Bronchus (tissue), 1 donor: ENCODE data around the gene ACYP1.

- PRO-cap: unidirectional peak, minus-strand start at chr14:74398786
These were observed 27.4 kb downstream of the SYNDIG1L start for GRCh38 chr14:74398694-74398900.

- PRO-cap: no peak
These were observed 23.2 kb downstream of the SYNDIG1L start for GRCh38 chr14:74402726-74403306.

DNA sequence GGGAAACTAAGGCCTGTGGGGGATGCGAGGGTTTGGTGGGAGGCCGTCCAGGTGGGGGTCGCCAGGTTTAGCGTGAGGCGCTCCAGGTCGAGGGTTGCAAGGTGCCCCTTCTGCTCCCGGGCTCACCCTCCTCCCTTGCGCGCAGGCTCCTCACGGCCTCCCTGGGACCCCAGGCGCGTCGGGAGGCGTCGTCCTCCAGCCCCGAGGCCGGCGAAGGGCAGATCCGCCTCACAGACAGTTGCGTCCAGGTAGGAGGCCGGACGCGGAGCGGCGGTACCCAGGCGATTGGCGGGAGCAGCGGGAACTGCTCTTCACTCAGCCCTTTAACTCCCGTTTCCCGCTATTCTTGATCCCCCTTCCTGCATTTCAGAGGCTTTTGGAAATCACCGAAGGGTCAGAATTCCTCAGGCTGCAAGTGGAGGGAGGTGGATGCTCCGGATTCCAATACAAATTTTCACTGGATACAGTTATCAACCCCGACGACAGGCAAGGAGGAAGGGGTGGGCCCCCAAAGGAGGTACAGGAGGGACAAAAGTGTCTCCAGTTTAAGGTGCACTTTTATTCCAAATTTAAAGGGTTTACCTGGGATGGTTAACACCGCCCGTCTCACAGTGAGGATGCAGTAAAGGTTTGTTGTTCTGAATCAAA lies 464 bp downstream of the ISCA2 start:
- PRO-cap: no peak

DNA sequence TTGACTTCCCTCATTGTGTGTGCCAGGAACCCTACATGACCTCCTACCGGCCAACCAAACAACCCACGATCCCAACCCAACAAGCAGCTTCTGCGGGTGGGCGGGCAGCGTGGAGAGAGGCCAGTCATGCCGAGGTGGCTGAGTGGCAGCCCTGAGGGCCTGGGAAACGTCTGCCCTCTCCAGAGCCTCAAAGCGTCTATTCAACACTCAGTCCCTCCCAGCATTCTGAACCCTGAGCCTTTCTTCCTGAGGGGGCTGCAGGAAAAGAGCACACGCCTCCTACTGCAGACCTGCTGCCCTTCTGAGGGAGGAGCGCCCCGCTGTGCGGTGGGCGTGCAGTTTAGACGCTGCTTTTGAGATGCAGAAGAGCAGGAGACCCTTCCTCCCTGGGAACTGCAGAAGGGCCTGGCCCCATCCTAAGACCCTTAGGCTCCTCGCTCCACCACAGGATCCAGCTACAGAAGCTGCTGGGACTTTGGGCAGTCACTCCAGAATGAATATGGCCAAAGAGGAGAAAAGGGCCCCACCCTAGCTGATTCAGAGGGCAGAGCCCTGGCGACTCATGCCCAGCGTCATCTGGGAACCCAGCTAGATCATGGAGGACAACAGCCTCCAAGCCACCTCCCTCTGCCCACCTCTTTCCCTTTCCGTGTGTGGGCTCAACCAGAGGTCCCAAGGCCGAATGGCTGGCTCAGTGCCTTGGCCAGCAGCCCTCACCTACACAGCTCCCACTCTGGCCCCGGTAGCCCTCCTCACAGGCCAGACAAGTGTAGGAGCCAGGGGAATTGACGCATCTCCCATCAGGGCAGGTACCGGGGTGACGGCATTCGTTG lies 17.2 kb downstream of the ISCA2 start:
- PRO-cap: no peak

GRCh38 chr14:74570261-74570669 lies 41.8 kb downstream of the LTBP2 start:
- PRO-cap: no peak

DNA sequence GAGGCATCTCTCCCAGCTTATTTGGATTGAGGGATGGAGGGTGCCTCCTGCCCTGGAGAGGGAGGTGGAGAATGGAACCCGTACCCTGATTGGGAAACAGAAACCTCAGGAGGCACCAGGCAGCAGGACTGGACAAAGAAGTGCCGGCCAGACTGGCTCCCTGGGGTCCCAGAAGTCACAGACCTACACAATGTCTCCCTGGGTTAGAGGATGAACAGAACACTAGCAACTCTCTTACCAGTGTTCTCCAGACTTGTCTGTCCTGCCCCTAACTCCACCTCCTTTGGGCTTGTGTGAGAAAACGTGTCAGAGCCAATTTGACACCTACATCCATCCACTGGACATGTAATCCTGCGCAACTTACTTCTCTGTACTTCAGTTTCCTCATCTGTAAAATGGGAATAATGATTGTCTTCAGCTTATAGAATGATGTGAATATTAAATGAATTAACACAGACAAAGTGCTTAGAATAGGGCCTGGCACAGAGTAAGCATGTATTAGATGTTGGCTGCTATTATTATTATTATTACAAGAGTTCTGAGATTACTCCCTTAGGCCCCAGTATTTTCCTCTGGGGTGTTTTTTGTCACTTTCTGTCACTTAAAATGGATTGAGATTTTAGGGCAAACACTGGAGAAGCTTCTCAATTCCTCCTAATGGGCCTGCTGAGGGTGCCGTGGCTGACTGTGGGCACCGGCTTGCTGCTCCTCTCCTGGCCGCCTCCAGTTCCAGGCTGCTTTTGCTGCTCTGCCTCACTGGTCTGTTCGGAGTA lies 40.9 kb upstream of the LTBP2 start:
- PRO-cap: no peak

DNA sequence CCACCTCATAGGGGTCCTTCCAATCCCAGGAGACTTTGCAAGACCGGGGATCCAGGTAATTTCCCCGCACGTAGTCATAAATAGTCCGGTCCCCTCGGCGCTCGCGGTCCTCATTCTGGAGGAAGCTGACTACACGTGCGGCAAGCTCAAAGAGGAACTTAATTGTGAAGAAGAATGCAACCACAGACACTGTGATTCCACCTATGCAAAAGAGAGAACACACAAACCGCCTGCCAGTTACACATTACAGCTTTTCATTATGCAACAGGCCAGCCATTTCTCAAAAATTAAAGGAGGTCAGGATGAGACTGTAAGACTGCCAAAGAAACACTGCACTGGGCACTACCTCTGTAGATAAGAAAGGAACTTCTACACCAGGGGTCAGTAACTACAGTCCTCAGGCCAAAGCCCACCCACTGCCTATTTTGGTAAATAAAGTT lies 28.4 kb downstream of the AREL1 start:
- PRO-cap: no peak

DNA sequence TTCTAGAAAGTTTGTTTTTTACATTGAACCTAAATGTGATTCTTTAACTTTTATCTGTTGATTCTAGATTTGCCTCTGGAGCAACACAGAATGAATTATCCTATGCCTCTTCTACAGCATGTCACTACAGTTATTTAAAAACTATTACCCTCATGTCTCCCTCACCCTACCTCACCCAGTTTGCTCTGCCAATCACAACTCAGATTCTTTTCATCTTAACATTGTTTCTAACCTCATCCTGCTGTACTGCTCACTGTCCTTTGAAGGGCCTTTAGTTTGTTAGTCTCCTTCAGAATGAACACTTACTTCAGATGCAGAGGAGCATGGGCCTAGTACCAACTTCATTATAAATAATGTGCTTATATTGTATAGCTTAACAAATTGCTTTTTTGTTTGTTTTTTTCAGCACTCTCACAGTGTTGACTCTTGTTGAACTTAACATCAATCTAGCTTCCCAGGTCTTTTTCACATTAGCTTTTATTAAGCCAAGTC lies 21.6 kb downstream of the YLPM1 start:
- PRO-cap: no peak

DNA sequence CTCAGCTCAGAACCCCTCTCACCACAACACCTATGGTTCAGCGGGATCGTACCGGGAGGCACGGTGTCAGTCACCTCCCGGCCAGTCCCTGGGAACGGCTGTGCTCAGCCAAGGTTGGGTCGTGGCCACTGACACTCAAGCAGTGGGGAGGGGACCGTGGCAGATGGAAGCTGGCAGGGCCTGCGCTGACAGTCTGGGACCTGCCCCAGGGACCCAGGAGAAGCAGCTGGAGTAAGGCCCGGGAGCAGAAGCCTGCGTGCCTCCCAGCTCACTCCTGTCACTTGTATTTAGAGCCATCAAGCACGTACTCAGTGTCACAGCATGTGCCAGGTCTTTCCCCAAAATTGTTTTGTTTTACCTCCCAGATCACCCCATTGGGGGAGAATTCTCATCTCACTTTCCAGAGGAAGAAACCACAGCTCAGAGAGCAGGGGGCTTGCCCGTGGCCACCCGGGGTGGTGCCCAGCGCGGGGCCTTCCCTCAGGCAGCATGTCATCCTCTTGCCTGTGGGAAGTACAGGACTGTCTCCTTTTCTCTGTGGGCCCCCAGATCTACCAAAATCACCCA lies 6.1 kb downstream of the RPS6KL1 start:
- PRO-cap: no peak

DNA sequence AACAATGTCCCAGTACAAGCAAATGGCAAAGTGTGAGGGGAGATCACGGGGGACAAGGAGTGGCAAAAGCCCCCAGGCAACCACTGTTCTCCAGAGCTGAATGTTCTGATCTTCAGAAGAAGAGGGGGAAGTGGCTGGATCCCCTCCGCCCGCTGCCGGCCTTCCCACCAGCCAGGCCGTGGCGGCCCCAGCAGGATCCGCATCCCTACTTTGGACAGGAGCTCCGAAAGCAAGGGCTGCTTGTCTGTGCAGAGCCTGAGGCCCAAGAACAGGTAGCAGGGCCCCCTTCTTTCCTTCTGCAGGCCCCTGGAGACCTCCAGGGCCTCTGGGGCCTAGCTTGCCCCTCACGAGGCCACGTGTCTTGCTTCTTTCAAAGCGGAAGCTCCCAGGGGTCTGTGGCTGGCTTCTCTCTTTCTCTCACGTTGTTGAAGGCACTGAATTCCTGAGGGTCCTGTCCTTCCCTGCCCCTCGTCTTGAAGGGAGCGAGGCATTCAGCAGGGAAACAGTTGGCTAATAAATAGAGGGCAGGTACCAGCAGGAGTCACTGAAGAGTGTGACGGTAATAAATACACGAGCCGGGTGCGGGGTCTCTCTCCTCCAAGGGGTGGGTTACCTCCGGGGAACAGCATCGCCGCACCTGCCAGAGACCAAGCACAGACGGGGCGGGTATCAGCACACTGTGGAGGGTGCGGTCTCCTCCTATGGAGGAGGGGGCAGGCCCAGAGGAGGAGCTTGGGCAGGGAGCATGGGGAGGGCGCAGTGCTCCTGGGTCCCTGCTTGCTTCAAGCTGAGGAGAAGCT lies 13.1 kb downstream of the PGF start:
- PRO-cap: no peak

DNA sequence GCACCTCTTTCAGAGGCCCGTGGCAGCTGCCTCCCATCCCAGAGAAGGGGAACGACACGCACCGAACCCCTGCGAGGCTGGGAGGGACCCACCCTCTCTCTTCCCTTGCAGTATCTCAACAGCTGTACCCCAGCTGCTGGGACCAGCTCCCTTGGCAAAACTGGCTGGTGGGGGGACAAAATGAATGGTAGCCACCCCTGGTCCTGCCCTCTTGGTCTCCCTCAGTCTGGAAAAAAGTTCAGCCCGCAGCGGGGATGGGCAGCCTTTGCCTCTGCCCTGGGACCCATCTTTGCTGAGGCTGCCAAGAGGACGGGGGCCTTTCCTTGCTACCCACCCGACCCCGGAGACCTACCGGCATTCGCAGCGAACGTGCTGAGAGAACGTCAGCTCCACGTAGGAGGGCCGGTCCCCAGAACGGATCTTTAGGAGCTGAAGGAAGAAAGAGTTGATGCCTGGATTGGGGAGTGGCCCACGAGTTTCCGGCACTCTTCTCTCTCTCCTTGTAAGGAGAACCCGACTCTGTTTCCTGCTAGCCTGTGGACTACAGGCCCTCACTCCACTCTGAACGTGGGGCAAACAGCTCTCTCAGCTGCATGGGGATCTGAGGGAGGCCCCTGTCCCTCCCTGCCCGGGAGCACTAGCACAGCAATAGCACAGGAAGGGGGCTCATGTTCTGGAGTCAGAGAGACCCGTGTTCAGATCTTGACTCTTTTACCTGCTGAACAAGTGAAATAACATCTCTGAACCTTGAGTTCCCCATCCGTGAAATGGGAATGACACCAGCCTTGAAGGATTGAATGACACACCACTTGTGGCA lies 7.0 kb downstream of the PGF start:
- PRO-cap: no peak

DNA sequence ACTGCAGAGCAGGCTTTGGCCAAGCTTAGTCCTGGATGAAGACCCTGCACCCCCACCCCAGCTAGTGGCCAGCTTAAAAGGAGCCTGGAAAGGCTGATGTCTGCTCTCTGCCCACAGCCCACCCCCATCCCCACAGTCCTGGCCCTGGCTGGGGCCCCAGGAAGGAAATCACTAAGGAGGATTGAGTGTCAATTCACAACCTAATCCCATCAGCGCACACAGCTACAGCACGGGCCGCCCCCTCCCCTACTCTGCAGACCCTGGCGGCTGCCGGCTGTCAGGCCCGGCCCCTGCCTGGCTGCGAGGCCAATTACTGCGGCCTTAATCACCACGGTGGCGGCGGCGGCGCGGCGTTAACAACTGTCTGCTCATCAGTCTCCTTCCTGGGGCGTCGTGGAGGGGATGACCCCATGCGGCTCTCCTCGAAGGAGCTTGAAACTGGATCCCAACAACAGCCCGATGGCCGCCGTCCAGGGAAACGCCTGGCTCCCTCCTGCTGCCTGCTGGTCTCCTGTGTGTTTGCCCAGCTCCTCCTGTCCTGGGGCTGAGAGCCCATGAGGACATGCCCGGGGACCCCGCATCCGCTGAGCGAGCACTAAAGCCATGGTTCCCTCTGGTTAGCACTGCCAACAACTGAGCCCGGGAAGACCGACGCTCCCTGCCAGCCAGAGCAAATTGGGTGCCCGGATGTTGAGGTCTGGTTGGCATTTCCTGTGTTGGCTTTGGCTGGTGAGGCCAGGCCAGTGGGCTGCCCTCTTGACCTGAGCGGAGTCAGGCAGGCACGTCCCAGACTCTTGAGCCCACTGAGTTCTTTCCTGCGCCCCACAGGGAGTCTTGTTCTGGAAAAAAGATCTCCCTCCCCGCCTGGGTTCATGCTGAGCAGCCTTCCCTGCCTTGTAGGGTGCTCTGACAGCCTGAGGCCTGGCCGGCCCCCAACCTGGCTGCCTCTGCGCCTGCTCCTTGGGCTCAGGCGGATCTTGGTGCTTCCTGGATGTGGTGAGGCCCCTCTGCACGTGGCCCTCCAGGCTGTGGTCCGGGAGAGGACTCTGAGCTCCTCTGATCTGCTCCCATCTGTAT lies 21.8 kb upstream of the EIF2B2 start:
- PRO-cap: no peak

DNA sequence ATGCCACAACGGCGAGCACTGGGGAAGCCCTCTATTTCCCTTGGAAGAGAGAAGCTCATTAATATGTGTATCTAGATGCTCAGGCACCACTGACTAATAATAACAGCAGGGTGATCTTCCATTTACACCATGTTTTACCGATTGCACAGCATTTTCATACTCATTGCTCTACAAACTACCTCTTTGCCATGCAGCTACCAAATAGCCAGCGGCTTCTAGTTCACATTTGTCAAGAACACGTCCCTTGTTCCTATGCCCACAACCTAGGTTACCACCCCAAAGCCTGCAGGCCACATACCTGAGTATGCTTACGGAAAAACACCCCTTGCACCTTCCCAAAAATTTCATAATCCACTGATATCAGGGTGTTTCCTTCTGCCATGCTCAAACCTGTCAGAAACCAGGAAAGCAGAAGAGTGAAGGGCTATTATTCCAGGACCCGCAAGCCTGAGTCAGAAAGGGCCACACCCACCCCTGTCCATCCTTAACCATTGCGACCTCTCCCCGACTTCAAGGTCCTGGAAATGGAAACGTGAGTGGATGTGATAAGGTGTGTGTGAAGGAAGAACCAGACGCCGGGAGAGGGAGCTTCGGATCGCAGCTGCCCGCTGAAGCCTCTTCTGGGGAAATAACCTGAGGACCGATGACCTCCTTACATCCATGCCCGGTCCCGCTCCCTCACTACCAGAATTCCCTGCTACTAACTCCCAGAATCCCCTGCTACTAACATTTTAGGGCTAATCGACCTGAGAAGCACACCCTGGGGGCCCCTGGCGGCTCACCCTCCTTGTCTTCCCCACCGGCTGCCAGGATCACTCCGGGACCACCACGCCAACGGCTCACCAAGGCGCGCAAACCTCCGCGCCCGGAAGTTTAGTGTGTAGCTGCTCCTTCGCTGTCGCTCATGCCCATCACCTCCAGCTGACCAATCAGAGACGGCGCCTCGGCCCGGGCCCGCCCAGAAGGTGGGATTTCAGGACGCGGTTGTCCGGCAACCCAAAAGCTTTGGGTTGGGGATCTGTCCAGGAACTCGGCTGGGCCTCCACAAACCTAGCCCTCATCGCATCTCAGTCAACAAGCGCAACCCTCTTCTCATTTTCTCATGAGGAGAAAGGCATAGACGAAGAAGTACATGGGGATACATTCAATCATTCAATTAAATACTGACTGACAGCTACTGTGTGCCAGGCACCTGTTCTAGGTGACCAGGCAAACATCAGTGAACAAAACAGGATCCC lies at the start of gene ACYP1:
ACYP1 (minus strand) TSS at position 853 of the 1,238 bp plus-strand sequence.
- PRO-cap: unidirectional peak, minus-strand start at position 629 of the sequence; bidirectional peak, plus-strand start at position 999 of the sequence, minus-strand start at position 844 of the sequence

DNA sequence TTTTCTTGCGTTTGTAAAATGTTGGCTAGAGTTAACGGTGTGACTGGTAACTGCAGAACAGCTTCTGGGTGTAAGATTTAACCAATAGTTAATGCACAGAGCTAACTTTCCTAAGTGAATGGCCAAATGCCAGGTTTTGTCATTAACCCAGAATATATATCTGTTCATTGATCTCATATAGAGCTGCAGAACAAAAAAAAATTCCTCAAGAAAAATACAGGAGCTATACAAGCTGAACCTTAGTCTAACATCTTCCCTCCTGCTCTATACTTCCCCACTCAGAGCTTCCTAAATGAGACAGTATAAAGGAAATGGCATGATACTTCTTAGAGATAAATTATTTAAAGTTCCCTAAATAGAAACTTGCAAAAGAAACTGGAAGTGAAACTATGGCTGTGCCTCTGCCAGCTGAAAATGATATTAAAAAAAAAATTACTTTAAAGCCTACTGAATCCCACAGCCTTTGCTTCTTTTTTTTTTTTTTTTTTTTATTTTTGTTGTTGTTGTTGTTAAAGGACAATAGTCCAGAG lies 11.6 kb upstream of the NEK9 start:
- PRO-cap: no peak

GRCh38 chr14:75238964-75239658 lies 39.5 kb upstream of the FOS start:
- PRO-cap: no peak

DNA sequence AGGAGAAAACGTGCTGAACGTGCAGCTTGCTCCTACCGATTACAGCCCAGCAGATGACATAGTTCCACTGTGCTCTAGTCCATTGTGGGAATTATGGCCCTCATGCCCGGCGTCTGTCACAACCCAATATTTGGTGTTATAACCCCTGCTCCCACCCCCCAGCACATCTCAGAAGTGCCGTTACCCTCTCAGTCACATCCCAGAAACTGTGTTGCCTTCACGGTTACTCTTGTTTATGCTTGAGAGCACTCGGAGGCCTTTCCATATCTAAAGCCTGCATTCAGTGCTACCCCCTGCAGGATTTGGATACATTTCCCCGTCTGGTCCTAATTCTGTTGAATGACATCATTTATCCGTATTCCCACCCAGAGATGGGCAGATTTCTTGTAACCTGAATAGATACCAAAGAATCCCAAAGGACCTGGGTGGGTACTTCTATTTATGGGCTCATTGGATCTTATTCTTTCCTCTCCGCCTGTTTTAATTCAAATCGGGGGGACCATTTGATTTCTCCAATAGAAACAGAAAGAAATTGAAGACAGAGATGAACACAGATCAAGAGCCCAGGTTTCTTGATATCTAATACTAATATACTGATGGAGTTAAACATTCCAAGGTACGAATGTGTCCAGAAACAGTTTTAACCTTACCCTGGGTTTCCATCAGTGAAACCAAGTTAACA lies 19.1 kb upstream of the FOS start:
- PRO-cap: no peak

- PRO-cap: no peak
These were observed 5.2 kb upstream of the FOS start for GRCh38 chr14:75273305-75274009.

DNA sequence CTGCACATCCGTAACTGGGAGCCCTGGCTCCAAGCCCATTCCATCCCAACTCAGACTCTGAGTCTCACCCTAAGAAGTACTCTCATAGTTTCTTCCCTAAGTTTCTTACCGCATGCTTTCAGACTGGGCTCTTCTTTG lies 1.5 kb downstream of the FOS start:
- PRO-cap: no peak

- PRO-cap: no peak
These were observed 56.3 kb downstream of the FOS start for GRCh38 chr14:75334914-75335272.

DNA sequence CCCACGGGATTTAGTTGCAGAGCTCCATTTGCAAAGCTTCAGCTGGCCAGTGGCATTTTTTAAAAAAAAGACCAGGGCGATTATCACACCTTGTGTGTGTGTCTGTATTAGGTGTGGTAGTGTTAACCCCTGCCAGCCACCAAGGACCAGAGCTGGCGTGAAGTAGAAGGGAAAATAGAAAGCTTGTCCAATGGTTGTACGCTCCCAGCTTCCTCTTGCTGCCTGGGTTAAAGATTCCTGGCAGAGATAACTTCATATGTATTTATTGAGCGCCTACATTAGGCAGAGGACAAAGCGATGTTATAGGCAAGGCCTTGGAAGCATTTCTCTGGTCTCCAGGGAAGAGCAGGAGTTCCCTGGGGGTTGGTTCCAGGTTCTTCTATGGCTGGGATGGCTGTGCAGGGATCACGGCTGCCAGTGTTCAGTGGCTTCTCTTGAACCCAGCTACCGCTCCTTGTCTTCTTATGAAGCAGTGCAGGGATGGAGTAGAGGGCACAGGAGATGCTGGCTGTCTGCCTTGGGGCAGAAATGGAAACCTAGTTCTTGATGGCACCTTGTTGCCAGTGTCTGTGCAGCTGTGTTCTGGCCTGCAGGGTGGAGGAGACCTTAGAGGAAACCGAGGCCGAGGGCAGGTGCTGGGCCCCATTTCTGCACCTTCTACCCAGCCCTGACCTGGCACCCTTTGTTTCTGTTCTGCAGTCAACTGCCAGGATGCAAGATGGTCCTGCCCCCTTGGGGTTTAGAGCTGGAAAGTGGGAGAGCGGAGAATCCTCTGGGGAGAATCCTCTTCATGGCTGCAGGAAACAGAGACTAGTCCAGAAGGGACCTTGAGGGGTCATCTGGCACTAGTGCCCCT lies 3.4 kb downstream of the JDP2 start:
- PRO-cap: no peak